Breast epithelium (tissue), 2 donors: ENCODE measurements around the gene POMP.

DNA sequence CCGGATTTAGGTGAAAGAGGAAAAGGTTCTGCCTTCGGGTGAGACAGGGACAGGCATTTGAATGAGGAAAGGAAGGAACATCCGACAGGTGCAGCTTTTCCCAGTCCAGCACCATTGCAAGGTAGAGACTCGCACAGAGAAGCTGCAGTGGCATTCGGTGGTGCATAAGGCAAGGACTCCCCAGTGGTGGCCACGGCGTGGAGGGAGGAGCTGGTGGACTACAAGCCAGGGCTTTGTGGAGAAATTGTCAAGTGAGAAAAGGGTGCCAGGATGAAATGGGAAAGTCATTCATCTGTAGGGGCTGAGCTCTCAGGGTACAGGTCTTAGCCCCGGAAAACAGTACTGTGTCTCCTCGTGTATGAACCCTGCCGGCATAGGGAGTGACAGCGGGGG is 167.6 kb downstream of the PAN3 start:
- PRO-cap, result no peak
- RAMPAGE, long total RNA, 2 experiments, result no peak in any of the 2 experiments

DNA sequence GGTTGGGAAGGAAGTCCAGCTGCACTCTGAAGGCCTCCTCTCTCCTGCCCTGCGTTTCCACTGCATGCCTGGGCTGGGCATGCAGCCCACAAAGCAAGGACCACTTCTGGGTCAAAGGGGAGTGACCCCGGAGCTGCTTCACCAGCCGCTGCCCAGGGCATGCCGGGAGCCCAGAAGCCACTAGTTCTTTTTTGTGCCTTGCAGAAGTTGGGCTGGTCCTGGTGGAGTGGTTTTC is 166.7 kb downstream of the FLT1 start:
- PRO-cap, result no peak
- RAMPAGE, long total RNA, 2 experiments, result no peak in any of the 2 experiments

DNA sequence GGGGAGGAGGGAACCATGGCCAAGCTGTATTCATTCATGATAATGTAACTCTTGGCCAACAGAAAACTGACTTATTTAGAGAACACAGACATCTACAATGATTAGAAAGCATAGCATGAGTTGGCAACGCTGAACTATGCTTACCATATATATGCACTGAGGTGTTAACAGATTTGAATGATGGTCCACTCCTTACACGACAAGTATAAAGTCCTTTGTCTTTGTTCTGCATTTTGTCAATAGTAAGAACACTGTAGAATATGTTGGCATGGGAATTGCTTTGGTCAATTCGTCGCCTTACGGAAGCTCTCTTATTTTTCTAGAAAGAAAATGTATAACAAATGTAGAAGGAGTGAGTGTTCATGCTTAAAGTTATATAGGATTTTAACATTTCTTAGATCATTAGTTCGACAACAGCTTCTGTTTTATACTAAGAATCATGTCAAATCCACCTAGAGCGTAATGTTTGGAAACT is 63.9 kb downstream of the FLT1 start:
- PRO-cap, result no peak
- RAMPAGE, long total RNA, 2 experiments, result no peak in any of the 2 experiments

GRCh38 chr13:28658669-28659276 is at the start of gene POMP:
Gene POMP, plus strand, starts transcription at chr13:28659130.
- PRO-cap, result bidirectional peak, plus-strand start at chr13:28659166, minus-strand start at chr13:28659062
- RAMPAGE, long total RNA, 2 experiments, result start-site peak on the plus strand in 2 of 2 experiments, at chr13:28659113-28659174 at its widest, 1,412 to 2,947 reads per replicate

DNA sequence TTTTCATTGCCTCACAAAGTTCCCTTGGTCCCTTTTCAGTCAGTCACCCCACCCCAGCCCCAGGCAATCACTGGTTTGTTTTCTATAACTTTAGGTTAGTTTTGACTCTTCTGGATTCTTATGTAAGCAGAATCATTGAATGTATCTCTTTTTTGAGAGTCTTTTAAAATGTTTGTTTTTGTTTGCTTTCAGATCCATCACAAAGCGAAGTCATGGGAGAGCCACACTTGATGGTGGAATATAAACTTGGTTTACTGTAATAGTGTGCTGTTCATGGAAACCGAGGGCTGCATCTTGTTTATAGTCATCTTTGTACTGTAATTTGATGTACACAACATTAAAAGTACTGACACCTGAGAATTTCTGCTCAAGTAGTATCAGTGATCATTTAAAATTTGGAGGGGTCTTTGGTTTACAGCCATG is 18.9 kb downstream of the POMP start:
- PRO-cap, result no peak
- RAMPAGE, long total RNA, 2 experiments, result no peak in any of the 2 experiments

GRCh38 chr13:28710049-28710812 is 8.5 kb downstream of the SLC46A3 start:
- PRO-cap, result no peak
- RAMPAGE, long total RNA, 2 experiments, result no peak in any of the 2 experiments

DNA sequence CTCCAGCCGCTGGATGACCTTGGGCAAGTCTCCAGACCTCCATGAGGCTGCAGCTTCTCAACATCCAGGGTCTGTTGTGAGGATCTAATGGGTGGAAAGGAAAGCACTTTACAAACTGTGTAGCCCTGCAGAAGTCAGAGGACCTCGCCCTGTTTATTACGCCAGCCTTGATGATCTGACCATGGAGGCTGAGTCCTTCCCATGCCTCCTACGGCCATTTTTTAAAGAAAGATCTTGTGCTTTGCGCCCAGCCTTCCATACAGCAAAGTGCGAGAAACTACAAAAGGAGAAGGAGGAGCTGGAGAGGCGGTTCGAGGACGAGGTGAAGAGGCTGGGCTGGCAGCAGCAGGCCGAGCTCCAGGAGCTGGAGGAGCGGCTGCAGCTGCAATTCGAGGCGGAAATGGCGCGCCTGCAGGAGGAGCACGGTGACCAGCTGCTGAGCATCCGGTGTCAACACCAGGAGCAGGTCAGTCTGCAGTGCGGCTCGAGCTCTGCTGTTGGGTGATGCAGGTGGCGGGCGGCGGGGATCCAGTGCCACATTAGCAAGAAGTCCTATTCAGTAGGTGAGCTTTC is 115.5 kb downstream of the SLC7A1 start:
- PRO-cap, result no peak
- RAMPAGE, long total RNA, 2 experiments, result no peak in any of the 2 experiments

GRCh38 chr13:29535741-29536309 is 59.7 kb downstream of the SLC7A1 start:
- PRO-cap, result no peak
- RAMPAGE, long total RNA, 2 experiments, result no peak in any of the 2 experiments

- PRO-cap, result no peak
- RAMPAGE, long total RNA, 2 experiments, result no peak in any of the 2 experiments
These were observed 10.7 kb upstream of the SLC7A1 start for GRCh38 chr13:29606120-29606581.

GRCh38 chr13:29647011-29647806 is 51.7 kb upstream of the SLC7A1 start:
- PRO-cap, result no peak
- RAMPAGE, long total RNA, 2 experiments, result start-site peak on the plus strand in 1 of 2 experiments, at chr13:29647533-29647585 at its widest, 21 reads per replicate

GRCh38 chr13:29833480-29833822 is 17.0 kb downstream of the UBL3 start:
- PRO-cap, result no peak
- RAMPAGE, long total RNA, 2 experiments, result no peak in any of the 2 experiments

GRCh38 chr13:29846744-29847214 is 3.6 kb downstream of the UBL3 start:
- PRO-cap, result no peak
- RAMPAGE, long total RNA, 2 experiments, result no peak in any of the 2 experiments

GRCh38 chr13:29884466-29885151 is 34.2 kb upstream of the UBL3 start:
- PRO-cap, result no peak
- RAMPAGE, long total RNA, 2 experiments, result no peak in any of the 2 experiments

DNA sequence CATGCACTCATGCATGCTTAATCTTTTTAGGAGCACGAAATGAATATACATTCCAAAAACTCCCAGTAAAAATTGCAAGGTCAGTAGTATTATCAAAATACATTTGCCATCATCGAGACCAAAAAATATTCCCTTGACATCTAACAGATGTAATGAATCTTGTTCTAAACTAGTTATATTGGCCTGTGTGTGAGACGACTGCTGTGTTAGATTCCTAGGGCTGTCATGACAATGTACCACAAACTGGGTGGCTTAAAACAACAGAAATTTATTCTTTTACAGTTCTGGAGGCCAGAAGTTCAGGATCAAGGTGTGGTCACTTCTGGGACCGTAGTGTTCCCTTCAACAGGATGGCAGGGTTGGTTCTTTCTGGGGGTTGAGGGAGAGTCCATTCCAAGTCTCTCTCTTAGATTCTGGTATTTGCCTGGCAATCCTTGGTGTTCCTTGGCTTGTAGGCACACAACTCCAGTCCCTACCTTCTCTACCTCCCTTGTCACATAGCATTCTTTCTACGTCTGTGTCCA is 56.2 kb upstream of the UBL3 start:
- PRO-cap, result no peak
- RAMPAGE, long total RNA, 2 experiments, result no peak in any of the 2 experiments

GRCh38 chr13:29936111-29936771 is 85.8 kb upstream of the UBL3 start:
- PRO-cap, result no peak
- RAMPAGE, long total RNA, 2 experiments, result no peak in any of the 2 experiments

- PRO-cap, result no peak
- RAMPAGE, long total RNA, 2 experiments, result no peak in any of the 2 experiments
These were observed 149.1 kb upstream of the UBL3 start for GRCh38 chr13:29999409-30000098.

DNA sequence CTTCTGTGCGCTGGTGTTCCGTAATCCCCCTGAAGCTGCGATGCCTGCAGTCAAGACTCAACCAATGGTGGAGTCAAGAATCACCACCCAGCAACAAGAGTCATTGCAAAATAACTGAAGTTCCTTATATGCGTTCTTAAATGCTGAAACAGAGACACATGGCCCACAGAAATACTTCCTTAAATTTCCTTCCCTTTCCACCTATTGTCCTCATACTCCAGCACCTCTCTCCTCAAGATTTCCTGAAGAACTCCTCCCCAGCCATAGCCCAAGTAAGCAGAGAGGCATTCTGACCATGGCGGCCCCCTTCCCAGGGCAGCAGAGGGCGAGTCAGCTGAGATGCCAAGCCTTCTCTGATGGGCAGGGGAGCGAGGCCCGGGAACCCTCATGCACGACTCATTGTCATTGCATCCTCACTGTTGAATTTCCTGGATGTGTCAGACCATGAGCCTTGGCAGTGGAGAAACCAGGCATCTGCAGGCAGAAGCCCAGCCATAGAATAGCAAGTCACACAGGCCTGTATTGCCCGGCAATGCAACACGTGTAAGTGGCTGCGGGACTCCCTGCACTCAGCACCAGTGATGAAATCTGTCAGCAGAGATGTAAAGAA is 200.0 kb downstream of the KATNAL1 start:
- PRO-cap, result no peak
- RAMPAGE, long total RNA, 2 experiments, result no peak in any of the 2 experiments

DNA sequence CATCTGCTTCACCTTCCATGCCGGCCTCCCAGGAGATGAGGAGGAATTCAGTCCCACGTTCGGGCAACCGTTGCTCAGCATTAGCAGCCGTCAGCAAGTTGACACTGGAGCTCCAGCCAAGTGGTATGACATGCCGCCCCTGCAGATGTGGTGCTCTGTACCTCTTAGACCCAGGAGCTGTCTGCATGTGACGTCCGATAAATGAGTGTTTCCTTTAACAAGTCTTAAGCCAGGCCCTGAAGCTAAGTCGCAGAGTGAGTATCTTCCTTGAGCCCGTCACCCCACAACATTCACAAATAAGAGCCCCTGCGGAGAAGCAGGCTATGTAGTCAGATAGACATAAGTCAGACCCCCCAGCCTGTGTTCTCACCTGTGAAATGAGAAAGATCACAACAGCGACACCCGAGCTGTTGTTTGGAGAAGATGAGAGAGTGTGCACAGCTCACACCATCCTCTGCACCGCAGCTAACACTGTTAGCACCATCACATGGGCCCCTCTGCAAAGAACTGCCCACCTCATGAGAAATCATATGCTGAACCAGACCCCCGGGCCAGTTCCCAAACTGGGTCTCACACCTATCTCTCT is 150.2 kb downstream of the KATNAL1 start:
- PRO-cap, result no peak
- RAMPAGE, long total RNA, 2 experiments, result no peak in any of the 2 experiments

GRCh38 chr13:30295848-30296189 is 11.5 kb downstream of the KATNAL1 start:
- PRO-cap, result no peak
- RAMPAGE, long total RNA, 2 experiments, result no peak in any of the 2 experiments

- PRO-cap, result no peak
- RAMPAGE, long total RNA, 2 experiments, result no peak in any of the 2 experiments
These were observed 48.6 kb upstream of the UBE2L5 start for GRCh38 chr13:30373658-30374193.